ENCODE measurements around the gene TRIM37.

- PRO-cap, 3 experiments: no peak in any of the 3 experiments
- RAMPAGE, long total RNA, 4 experiments: no peak in any of the 4 experiments
- RRBS: no CpG with 5 or more reads among the region's 2 CpGs
Measured at GRCh38 chr17:58001357-58002208, 5.5 kb downstream of the SRSF1 start.

DNA sequence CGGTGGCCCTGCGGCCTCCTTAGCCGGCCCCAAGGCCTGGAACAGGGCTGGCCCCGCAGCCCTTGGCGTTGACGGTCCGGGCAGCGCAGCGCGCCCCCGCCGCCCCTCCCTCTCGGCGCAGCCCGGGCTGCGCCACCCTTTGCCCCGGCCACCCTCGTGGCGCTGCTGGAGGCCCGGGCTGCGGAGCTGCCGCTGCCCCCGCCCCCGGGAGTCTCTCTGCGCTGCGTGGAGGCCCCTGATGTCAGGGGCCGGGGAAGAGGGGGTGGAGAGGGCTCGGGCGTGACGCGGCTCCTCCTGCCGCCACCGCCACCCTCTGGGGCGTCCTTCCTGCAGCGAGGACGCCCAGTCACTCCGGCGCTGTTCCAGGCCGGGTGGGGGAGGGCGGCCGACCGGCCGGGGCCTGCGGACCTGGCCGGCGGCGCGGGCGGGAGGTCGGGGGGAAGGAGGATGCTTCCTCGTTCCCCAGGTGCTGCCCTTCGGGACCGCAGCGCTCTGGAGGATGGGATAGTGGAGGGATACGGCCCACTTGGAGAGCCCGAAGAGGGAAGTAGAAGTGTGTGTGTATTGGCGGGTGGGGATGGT is 636 bp downstream of the DYNLL2 start:
- PRO-cap, 3 experiments: peak in 3 of 3 experiments; most common plus-strand start position 349 of the sequence (in 3); most common minus-strand start position 215 of the sequence (in 1)
- RAMPAGE, long total RNA, 4 experiments: start-site peak on the plus strand in 1 of 4 experiments, centred at position 392 of the sequence, 7 reads per replicate
- RRBS: 1% methylated on average over 26 of the region's 57 CpGs

GRCh38 chr17:58232538-58233130 is 5.8 kb upstream of the LPO start:
- PRO-cap, 3 experiments: no peak in any of the 3 experiments
- RAMPAGE, long total RNA, 4 experiments: no peak in any of the 4 experiments
- RRBS: no CpG with 5 or more reads among the region's 10 CpGs

DNA sequence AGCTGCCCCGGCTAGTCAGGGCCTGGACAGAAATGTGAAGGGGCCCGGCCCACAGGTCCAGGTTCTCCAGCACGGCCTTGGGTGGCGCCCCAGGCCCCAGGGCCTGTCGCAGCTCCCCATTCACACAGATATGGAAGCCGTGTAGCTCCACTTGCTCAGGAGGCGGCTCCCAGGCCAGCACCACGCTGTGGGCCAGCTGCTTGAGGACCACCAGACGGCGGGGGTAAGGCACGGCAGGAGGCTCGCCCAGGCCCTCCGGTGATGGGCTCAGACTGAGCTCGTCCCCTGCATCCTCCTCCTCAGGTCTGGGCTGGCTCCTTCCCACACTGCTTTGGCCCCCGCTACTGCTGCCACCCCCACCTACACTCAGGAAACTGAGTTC is 16.4 kb downstream of the TSPOAP1 start:
- PRO-cap, 3 experiments: no peak in any of the 3 experiments
- RAMPAGE, long total RNA, 4 experiments: no peak in any of the 4 experiments
- RRBS: 96% methylated on average over 1 of the region's 15 CpGs

DNA sequence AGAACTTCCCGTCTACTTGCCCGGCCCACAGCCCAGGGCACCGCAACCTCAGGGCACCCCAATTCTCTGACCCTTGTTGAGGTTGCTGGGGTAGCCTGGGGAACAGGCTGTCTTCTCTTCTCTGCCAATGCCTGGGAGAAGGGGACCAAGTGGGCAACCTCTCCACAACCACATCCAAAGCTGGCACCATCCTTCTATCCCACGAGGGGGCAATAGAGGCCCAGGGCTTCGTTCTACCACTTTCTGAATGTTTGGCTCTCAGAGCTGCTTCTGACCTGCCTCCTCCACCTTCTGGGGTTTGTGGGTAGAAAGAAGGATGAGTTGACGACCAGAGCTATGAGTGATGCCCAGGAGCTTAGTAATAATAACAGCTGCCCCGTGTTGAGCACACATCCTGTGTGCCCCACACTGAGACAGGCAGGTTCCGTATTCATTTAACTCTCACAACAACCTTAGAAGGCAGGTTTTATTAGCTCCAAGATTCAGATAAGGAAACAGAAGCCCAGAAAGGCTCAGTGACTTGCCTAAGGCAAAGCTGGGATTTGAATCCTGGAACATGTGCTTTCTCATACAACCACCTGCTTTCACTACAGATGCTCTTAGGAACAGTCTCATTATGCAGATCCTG is 11.1 kb downstream of the TSPOAP1 start:
- PRO-cap, 3 experiments: no peak in any of the 3 experiments
- RAMPAGE, long total RNA, 4 experiments: no peak in any of the 4 experiments
- RRBS: no CpG with 5 or more reads among the region's 8 CpGs

GRCh38 chr17:58326278-58326613 is 2.3 kb downstream of the TSPOAP1 start:
- PRO-cap, 3 experiments: no peak in any of the 3 experiments
- RAMPAGE, long total RNA, 4 experiments: no peak in any of the 4 experiments
- RRBS: no CpG with 5 or more reads among the region's 7 CpGs

DNA sequence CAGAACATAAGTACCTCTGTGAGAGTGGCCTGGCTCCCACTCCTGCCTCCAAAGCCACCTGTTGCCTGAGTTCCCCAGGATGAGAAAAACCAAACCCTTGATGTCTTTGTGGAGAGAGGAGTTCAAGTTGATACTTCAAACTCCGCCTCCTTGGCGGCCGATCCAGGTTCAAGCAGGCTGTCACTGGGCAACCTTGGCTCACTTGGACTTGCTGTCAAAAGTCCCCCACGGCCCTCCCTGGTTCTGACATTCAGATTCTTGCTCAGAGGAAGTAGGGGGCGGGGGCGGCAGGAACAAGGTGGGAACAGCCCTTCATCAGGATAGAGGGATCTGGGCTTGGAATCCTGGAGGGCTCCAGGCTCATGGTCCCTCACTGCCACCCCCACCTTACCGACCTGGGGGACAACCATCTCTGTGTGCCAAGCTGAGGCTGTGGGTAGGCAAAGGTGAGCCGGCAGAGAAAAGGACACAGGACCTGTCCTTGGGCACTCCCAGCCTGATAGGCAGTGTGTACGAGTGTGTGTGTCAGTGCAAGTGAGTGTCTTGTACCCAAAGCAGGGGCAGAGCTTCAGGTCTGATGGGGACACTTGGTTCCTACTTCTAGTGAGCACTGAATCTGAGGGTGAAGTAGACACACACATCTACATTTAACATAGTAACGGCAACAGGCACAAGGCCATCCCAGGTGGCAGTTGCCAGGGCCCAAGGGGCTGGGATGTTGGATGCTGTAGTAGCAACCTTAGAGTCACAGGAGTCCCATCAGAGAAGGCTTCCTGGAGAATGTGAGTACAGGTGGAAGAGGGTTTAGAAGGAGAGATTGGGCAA is 6.6 kb upstream of the TSPOAP1 start:
- PRO-cap, 3 experiments: no peak in any of the 3 experiments
- RAMPAGE, long total RNA, 4 experiments: no peak in any of the 4 experiments
- RRBS: no CpG with 5 or more reads among the region's 10 CpGs

- PRO-cap, 3 experiments: peak in 1 of 3 experiments; most common plus-strand start chr17:58364841 (in 1); most common minus-strand start chr17:58364817 (in 1)
- RAMPAGE, long total RNA, 4 experiments: no peak in any of the 4 experiments
- RRBS: no CpG with 5 or more reads among the region's 3 CpGs
Measured at GRCh38 chr17:58364685-58365143, 12.7 kb upstream of the SUPT4H1 start.

DNA sequence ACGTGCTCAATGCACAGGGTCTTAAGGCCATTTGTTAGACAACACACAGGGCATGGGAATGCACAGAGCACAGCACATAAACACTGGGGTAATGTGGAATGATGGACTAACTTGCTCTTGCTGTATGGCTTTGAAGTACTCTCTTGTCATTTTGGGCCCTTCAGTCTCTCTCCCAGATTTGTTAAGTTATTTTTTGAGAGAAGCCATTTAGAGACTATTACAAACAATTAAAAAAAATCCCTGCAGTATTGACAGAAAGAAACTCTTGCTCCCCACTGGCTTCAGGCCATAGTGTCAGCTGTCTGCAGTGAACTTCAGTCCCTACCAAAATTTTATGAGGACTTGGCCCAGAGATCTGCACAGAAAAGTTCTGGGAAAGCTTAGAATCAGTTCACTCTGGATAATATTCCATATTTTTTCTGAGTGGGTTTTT is 30.8 kb upstream of the SUPT4H1 start:
- PRO-cap, 3 experiments: no peak in any of the 3 experiments
- RAMPAGE, long total RNA, 4 experiments: no peak in any of the 4 experiments
- RRBS: no CpG with 5 or more reads among the region's 1 CpG

- PRO-cap, 3 experiments: peak in 2 of 3 experiments; most common plus-strand start chr17:58413100 (in 2)
- RAMPAGE, long total RNA, 4 experiments: no peak in any of the 4 experiments
- RRBS: no CpG with 5 or more reads among the region's 1 CpG
Measured at GRCh38 chr17:58412797-58413349, 4.5 kb downstream of the RNF43 start.

GRCh38 chr17:58531426-58532732 is 12.2 kb downstream of the SEPTIN4 start:
- PRO-cap, 3 experiments: peak in 3 of 3 experiments; most common plus-strand start chr17:58531764 (in 3); most common minus-strand start chr17:58531701 (in 3)
- RAMPAGE, long total RNA, 4 experiments: start-site peak on the minus strand in 4 of 4 experiments, at chr17:58531981-58532060 at its widest, 394 to 1,032 reads per replicate
- RRBS: 1% methylated on average over 43 of the region's 88 CpGs

DNA sequence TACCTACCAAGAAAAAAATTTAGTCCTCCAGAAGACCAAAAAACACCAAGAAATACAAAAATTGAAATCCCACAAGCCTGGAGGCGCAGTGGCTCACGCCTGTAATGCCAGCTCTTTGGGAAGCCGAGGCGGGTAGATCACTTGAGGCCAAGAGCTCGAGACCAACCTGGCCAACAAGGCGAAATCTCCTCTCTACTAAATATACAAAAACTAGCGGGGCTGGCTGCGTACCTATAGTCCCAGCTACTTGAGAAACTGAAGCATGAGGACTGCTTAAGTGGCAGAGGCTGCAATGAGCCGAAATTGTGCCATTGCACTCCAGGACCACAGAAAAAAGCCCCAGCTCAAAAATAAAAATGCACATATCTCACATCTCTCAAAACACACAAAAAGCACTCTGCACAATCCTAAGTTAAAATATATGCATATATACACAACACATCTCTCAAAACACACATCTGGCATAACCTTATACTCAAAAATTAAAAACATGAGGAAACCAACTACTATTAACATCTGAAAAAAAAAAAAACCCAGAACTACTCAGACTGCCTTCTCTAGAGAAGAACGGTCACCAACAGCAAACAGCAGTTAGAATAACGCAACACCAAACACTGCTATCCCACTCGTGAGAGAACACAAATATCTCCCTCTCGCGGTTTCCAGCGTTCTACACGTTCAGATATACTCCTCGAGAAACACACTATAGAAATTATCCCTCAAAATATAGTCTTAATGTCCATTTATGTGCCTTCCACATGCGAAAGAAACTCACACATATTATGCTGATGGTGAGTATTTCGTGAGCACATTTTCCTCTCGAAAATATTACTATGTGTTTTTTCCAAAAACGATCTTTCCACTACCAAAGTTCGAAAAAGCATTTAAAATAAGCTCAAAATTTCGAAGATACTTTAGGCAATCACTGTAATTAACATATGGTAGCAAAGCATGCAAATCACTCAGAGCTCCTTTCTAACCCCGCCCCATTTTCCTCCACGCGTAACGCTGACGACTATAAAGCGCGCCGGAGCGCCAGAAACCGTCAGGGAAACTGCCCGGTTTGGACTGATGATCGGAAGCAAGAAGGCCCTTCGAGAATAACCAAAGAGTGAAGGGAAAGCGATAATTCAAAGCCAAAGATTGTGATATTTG is 60.4 kb downstream of the IGBP1C start:
- PRO-cap, 3 experiments: peak in 3 of 3 experiments; most common plus-strand start position 1,048 of the sequence (in 3); most common minus-strand start position 734 of the sequence (in 3)
- RAMPAGE, long total RNA, 4 experiments: start-site peak on the minus strand in 1 of 4 experiments, centred at position 720 of the sequence, 14 reads per replicate
- RRBS: no CpG with 5 or more reads among the region's 37 CpGs

DNA sequence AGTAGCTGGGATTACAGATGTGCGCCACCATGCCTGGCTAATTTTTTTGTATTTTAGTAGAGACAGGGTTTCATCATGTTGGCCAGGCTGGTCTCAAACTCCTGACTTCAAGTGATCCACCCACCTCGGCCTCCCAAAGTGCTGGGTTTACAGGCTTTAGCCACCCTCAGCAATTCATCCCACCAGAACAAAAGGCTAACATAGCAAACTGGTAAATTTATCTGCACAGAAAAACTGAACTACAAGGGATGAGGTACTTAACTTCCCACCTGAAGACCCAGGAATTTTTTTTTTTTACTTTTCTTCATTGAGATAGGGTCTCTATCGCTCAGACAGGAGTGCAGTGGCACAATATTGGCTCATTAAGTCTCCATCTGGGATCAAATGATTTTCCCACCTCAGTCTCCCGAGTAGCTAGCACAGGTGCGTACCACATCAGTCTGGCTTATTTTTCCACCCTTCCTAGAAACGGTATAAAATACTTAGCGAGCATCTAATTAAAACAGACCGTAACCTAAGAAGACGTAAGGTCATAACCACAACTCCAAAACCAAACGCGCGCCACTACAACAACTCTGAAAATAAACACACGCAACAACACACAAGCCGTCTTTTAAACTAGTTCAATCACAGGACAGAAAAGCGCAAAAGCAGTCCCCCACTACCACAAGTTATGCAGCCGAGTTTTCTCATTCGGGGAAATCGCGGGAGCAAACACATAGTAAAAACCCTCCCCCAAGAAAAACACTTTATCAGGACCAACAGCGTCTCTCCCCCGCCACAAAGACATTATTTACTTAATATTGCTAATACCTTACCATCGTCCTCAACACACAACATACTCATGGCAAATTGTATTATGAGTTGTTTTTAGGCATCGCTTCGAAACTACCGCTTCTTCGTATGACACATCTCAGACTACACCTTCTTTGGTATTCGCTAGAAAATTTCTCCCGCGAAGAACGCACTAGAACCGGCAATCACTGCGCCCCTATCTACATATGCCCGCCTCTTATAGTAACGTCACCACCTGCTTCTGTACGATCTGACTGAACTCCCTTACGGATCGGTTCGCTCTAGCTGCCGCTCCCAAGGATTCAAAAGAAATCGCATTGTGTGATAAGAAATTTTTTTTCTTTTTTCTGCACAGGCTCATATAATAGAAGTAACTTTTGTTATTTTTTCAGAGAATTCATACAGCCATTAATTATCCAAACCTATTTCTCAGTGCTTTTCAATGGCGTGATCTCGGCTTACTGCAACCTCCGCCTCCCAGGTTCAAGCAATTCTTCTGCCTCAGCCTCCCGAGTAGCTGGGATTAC is 32.9 kb downstream of the IGBP1C start:
- PRO-cap, 3 experiments: peak in 3 of 3 experiments; most common plus-strand start position 1,041 of the sequence (in 3); most common minus-strand start position 782 of the sequence (in 2)
- RAMPAGE, long total RNA, 4 experiments: no peak in any of the 4 experiments
- RRBS: no CpG with 5 or more reads among the region's 44 CpGs

DNA sequence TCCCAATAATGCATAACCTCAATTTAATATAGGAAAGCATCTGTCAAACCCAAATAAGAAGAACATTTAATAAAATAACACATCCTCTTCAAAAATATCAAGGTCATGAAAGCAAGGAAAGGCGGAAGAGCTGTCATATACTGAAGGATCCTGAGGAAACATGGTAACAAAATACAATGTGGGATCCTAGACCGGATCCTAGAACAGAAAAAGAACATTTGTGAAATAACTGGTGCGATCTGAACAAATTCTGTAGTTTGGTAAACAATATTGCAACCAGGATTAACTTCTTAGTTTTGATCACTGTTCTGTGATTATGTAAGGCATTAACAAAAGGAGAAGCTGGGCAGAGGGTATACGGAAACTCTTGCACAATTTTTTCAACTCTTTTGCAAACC is 109.8 kb downstream of the TRIM37 start:
- PRO-cap, 3 experiments: no peak in any of the 3 experiments
- RAMPAGE, long total RNA, 4 experiments: no peak in any of the 4 experiments
- RRBS: no CpG with 5 or more reads among the region's 4 CpGs

DNA sequence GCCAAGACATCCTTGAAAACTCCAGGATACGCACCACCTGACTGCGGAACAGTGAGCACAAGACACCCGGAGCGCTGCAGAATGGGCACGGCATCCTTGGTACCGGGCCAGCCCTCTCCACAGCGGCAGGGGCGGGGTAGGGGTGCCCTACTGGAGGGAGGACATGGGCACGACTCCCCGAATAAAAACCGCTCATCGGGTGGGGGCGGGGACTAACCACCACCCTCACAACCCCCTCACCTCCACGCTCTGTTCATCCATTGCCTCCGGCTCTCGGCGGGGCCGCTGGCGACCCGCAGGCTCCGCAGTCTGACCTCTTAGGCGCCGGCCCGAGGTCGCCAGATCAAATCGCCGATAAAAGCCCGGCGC is 495 bp downstream of the TRIM37 start:
- PRO-cap, 3 experiments: peak in 3 of 3 experiments; most common plus-strand start position 128 of the sequence (in 2); most common minus-strand start position 34 of the sequence (in 1)
- RAMPAGE, long total RNA, 4 experiments: no peak in any of the 4 experiments
- RRBS: 2% methylated on average over 13 of the region's 29 CpGs

DNA sequence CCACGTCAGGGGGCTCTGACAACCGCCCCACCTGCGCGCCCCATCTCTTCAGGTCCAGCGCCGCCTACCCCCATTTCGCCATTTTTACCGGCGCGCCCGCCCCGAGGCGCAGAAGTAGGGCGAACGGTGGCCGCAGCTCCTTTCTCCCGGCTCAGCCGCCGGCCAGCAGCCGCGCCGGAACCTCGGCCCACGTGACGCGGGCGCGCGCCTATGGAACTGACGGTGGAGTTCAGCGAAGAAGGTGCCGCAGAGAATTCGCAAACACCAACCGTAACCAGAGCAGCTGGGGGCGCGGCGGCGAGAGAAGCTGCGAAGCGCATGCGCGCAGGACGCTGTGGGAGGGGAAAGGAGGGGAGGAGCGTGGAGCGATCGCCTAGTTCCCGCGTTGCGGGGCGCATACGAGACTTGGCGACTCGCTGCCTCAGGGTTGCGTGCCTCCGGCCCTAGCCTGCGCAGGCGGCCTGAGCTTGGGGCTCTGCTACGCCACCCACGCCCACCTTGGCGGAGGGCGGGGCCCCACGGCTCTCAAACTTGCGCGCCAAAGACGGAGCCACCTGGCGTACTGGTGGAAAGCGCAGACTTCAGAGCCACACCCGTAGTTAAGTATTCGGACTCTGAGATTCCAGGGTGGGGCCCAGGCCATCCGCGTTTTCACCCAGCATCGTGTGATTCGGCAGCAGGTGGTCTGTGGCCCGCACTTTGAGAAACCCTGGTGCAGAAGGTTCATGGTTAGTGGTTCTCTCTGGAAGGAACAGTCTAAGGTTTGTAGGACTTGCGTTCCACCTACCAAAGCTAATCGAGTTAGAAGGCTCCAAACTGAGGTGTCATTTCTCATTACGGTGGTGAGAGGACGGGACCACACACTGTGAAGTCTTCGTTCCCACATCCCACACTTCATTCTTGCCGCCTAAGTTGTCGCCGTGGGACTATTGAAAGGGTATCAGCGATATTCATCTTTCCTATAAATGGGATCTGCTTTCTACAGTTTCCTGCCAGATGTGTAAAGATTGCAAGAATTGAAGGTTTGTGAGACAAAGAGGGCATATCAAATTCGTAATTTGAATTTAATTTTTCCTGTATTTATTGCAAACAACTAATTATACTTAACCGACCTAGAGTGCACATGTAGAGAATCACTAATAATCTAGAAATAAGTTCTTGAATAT is at the start of gene TRIM37:
Gene TRIM37, minus strand, starts transcription at position 311 of the 1,166 bp plus-strand sequence.
- PRO-cap, 3 experiments: peak in 3 of 3 experiments; most common plus-strand start position 401 of the sequence (in 3); most common minus-strand start position 184 of the sequence (in 3)
- RAMPAGE, long total RNA, 4 experiments: start-site peak on the plus strand in 2 of 4 experiments, centred at positions 407 to 415 of the sequence, 12 to 19 reads per replicate; start-site peak on the minus strand in 4 of 4 experiments, centred at positions 170 to 306 of the sequence, 76 to 594 reads per replicate
- RRBS: 1% methylated on average over 15 of the region's 85 CpGs

GRCh38 chr17:59165859-59166477 is 10.4 kb downstream of the PRR11 start:
- PRO-cap, 3 experiments: no peak in any of the 3 experiments
- RAMPAGE, long total RNA, 4 experiments: no peak in any of the 4 experiments
- RRBS: no CpG with 5 or more reads among the region's 2 CpGs

DNA sequence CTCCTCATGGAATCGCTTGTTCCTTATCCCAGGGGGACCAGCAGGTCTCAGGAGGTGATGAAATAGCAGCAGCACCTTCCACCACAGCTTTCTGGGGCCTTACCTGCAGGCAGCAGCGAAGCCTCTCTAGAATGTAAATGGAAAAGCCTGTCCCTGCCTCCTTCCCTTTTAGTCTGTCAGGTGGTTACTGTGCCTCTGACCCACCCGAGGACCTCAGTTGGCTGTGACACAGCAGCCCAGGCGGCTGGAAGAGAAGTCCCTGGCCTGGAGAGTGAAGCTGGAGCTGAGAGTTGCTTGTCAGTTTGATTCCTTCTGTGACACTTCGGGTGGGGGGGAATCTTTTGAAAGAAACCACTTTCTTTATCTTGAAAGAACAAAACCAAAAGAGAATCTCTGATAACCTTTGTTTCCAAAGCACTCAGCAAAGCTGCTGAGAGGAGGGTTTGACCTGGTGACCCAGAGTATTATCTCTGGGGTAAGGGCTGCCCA is 33.8 kb downstream of the YPEL2 start:
- PRO-cap, 3 experiments: no peak in any of the 3 experiments
- RAMPAGE, long total RNA, 4 experiments: no peak in any of the 4 experiments
- RRBS: no CpG with 5 or more reads among the region's 5 CpGs

- PRO-cap, 3 experiments: peak in 1 of 3 experiments; most common plus-strand start chr17:59366313 (in 1); most common minus-strand start chr17:59366143 (in 1)
- RAMPAGE, long total RNA, 4 experiments: no peak in any of the 4 experiments
- RRBS: no CpG with 5 or more reads among the region's 6 CpGs
Measured at GRCh38 chr17:59365740-59366472, 34.5 kb downstream of the YPEL2 start.

DNA sequence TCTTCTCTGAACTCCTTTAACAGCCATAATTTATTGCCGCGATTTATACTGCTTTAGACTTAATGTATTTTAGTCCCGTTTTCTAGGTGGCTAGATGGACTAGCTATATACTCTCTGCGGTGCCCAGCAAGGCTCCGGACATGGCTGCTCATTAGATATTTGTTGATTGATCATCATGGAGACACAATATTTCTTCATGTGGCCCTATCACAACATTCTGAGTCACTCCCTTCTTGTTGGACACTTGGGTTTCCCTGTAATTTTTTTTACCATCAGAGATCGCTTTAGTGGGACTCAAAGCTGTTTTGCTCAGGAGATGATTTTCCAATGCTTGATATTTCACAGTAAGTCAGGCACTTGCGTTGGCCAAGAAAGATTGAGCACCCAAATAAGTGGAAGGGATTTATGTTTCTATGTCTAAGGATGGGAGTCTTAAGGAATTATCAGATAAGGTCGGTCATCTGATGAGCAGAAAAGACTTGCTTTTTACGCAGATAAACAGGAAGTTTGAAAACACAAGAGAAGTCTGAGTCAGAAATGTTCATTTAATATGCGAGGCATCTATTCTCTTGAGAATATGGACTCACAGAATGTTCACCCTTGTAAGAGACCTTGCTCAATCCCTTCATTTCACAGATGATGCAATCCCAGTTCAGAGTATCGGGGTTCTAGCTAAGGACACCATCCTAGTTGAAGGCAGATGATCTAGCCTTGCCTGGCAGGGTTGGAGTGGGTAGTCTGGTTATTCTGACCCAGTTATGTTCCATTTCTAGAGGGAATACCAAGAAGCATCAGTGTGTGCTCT is 42.2 kb downstream of the YPEL2 start:
- PRO-cap, 3 experiments: peak in 1 of 3 experiments; most common plus-strand start position 655 of the sequence (in 1); most common minus-strand start position 445 of the sequence (in 1)
- RAMPAGE, long total RNA, 4 experiments: no peak in any of the 4 experiments
- RRBS: no CpG with 5 or more reads among the region's 11 CpGs